Neural progenitor cell (in vitro differentiated cells): ENCODE results near the genes LCLAT1 and EHD3.

GRCh38 chr2:28423121-28423573 is 30.5 kb downstream of the FOSL2 start:
- RAMPAGE, long total RNA = no peak

DNA sequence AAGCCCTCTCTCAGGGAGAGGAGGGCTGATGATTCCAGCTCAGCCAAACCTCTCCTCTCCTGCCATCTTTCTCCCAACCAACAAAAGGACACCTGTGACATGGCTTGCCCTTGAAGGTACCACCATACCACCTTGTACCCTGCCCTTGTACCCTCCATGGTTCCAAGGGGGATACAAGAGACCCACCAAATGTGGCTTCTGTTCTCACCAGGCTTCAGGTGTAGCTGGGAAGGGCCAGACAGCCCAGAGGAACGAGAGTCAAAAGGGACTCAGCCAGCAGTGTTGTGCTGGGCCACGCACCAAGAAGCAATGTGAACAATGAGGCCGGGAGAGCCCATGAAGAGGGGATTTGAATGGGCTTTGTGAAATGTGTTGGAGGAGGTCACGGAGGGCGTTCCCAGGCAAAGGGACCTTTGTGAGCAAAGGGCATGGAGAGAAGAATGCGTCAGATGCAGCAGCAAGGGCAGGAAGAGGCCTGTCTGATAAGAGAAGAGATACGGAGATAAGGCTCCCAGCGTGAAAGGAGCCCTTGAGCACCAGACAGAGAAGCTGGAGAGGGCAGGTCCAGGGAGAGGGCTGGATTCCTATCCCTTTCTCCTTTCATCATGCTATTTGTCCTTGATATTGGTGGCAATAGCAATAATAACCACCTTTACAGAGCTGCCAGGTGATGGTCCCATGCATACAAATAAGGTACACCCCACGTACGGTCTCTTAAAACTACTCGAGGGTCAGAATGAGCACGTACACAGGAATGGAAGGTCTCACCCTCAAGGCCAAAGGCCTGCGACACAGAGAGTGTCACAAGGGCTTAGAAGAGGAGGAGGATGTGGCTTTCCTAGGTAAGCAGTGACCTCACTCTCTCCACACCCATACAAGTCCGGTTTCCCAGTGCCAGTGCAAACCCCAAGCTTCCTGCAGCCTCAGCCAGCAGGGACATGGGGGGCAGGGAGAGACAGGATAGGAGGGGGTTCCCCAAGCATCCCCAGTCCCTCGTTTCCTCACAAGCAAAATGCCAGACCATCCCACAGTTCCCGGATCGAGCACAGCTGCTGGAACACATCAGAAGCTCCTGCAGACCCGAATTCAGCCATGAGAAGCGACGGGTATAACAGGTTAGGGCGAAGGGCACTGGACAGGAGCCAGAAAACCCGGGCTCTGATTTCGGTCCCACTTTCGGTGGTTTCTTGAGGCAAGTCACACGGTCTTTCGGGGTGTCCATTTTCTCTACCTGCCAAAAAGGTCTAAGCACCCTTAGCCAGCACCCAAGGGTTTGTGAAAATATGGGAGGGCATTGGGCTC is 49.0 kb downstream of the PLB1 start:
- RAMPAGE, long total RNA = no peak

GRCh38 chr2:28750455-28751372 is 916 bp upstream of the PPP1CB start:
- RAMPAGE, long total RNA = no peak

DNA sequence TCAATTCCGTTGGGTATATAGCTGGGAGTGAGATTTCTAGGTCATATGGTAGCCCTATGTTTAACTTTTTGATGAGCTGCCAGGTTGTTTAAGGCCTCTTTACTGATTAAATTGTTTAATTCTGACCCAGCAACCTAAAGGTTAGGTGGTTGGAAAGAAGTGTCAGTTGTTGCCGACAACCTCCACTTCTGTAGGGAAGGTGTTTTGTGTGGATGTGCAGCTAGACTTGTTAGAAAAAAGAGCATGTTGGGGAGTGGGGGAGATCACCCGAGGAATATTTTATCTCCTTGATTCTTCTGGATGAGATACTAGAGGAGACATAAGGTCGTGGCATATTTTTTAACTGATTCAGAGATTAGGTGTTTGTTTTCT is 5.7 kb downstream of the PPP1CB start:
- RAMPAGE, long total RNA = no peak

- RAMPAGE, long total RNA = no peak
Observed at GRCh38 chr2:28776562-28777274, 25.1 kb downstream of the PPP1CB start.

- RAMPAGE, long total RNA = no peak
Observed at GRCh38 chr2:28924132-28924948, 29.9 kb downstream of the WDR43 start.

DNA sequence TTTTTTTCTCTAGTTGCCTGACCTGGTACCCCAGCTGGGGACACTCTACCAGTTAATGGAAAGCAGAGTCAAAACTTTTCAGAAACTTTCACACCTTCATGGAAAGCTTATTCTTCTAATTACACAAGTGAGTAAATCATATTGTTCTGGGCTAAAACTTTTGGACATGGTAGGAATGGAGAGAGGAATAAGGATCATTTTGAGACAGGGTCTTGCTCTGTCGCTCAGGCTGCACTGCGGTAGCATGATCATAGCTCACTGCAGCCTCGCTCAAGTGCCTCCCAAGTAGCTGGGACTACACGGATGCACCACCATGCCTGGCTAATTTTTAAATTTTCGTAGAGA is 39.7 kb upstream of the TOGARAM2 start:
- RAMPAGE, long total RNA = no peak

DNA sequence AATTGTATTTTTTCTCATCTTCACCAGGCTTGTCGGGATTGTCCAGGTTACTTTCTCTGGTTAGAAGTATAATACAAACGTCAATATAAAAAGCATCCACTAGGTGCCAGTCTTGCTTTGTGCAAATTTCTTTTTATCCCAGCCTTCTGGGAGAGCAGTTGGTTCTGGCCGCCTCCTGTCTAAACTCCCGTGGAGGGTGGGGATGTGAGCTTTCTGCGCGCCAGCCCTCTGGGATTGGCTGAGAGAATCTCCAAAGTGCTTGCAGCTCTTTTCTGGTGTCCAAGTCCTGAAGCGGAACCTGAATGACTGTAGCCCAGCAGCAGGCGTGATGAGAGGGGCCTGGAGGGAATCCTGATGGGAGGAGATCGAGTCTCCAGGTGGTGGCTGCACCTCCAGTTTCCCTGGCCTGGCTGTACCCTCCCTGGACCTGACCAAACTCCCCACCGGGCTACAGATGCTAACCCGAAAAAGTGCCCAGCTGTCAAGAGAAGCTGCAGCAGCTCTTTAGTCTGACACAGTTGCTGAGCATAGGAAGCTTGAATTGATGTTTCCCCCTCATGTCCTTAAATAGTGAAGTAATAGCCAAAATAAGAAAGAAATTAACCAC is 22.3 kb upstream of the TOGARAM2 start:
- RAMPAGE, long total RNA = no peak

DNA sequence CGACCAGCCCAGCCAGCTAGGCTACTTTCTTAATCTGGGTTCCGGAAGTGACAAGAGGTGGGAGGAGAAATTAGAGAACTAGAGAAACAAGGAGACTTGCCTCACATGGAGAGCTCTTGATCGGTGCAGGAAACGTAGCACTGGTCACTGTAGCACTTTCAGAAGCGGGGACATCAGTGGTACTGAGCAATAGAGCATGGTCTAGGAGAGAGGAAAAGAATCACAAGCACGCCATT is 202.9 kb downstream of the CLIP4 start:
- RAMPAGE, long total RNA = no peak

GRCh38 chr2:29322095-29322478 is 206.9 kb downstream of the CLIP4 start:
- RAMPAGE, long total RNA = no peak

DNA sequence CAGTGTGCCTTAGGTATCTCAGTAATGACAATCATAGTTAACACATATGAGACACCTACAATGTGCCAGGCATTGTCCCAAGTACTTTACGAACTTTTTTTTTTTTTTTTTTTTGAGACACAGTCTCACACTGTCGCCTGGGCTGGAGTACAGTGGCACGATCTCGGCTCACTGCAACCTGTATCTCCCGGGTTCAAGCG is 17.1 kb upstream of the LBH start:
- RAMPAGE, long total RNA = no peak

DNA sequence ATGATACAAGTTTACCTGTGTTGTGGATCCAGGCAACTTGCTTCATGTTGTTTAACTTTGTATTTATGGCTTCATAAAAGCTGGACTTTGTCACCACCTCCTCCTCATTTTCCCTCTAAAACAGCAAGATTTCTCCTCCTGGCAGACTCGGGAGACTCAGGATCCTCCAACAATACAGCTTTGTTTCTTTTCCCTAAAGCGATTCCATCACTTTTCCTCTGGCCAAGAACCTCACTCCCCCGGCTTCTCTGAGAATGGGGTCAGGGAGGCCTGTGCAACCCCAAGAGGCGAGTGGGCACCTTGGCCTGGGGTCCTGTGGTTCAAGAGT is 43.2 kb upstream of the LCLAT1 start:
- RAMPAGE, long total RNA = no peak

GRCh38 chr2:30446876-30447739 is at the start of gene LCLAT1:
Gene LCLAT1 (plus strand): TSS chr2:30447246.
- RAMPAGE, long total RNA = no peak

- RAMPAGE, long total RNA = no peak
Observed at GRCh38 chr2:30777256-30777672, 30.0 kb downstream of the CAPN13 start.

DNA sequence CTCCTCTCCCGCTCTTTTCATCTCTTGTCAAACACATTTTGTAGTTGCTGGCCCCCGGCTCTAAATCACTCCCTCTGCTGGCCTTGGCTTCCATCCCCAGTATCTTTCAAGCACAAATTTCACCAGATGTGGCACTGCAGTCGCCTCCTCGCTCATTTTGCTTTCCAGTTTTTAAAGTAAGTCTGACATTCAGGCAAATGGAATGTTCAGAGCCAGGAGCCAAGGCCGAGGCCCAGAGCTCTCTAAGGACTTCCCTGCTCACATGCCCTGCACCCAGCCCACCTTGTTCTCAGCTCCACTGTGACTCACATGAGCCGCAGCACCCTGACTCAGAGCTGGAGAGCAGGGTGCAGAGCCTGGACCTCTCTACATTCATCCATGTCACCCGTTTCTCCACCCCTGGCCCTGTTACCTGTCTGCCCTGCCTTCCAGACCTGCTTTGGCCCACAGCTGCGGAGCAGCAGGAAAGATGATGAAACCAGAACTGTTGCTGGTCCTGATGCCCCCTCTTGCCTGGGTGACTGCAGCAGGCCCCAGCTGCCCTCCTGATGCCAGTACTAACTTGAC is 158.3 kb downstream of the GALNT14 start:
- RAMPAGE, long total RNA = no peak

GRCh38 chr2:31233764-31235037 is at the start of gene EHD3:
Gene EHD3 (plus strand): TSS chr2:31234152.
- RAMPAGE, long total RNA = no peak

DNA sequence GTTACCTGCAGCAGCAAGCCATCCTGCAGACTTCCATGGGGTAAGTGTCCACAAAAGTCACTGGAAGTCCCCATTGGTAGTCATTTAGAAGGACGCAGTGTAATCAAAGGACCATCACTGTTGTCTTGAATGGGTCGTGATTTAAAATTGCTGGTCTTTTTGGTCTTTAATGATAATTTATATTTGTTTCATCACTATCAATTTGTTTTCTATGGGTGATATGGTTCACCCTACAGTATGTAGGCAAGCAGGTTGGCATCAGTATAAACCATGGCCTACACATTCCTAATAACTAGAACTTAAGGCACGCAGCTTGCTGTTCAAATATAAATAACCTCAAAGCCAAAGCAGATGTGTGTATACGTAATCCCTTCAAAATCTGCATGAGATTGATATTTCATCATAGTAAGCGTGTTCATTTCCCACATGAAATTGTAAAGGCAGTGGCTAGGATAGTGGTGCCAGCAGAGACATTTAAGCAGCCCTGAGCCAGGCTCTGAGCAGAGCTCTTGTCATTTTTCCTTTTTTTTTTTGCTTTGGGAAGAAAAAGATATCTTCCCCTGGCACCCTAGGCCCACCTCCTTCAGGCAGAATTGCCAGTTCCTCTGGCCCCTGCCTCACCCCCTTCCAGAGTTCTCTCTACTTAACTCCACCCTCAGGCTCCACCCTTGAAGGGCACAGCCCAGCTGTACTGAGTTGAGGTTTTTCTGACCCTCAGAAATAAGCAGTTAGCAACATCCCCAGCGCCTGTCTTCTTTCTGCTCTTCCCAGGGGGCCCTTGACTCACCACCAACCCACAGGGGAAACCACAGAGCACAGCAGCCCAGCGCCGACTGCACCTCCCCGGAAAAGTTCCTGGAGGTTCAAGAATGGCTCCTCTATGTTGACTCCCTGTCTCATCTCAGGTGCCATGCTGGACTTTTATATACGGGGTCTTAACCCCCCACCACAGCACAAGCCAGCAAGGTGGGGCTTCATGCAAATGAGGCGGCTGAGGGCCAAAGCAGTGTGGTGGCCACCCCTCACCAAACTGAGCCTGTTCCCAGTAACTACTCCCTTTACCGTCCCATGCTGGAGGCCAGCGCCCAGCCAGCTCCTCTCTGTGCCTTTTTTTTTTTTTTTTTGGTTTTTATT is 84.5 kb downstream of the EHD3 start:
- RAMPAGE, long total RNA = no peak

DNA sequence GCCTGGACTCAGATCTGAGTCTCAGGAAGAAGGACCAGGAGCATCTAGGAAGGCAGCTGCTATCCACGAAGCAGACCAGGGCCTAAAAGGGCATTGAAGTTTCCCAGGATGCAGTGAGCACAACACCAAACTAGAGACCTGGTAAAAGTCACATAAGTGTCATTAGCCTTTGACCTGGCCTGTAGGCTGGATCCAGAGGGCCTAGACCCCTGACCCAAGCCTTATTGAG is 127.2 kb upstream of the SRD5A2 start:
- RAMPAGE, long total RNA = no peak

- RAMPAGE, long total RNA = no peak
Observed at GRCh38 chr2:31708213-31708402, 127.4 kb upstream of the SRD5A2 start.

GRCh38 chr2:31804303-31804610 is 206.6 kb downstream of the MEMO1 start:
- RAMPAGE, long total RNA = no peak